ENCODE data around the genes NIBAN2, CFAP157 and DPM2.

DNA sequence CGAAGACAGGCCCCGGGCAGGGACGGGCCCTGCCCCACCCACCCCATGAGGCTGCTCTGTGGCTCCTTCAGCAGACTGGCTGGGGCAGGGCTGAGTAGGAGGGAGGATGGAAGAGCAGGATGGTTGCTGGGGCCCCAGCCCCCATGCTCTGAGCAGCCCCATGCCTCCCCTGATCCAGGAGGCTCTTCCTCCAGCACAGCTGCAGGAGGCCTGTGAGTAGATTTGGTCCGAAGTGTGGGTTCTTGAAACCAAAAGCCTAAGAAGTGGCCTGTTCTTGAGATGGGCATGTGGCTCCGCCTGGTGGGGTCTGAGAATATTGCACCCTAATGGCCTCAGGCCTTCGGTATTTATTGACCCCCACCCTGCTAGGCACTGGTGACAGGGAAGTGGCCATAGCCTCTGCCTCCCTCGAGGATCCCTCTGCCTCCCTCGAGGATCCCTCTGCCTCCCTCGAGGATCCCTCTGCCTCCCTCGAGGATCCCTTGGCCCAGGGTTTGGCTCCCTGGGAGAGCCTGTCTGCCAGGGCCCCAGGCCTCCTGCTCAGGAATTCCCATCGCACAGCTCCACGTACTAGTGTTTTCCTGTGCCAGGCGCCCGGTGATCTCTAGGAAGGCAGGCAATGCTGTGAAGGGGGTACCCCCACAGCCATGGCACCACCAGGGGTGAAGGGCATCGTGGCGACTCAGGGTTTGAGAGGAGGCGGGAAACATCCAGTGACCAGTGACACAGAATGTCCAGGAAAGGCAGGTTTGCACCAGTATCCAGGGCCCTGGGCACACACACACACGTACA is 65.3 kb upstream of the GARNL3 start:
- PRO-cap, 2 experiments: no peak in any of the 2 experiments

DNA sequence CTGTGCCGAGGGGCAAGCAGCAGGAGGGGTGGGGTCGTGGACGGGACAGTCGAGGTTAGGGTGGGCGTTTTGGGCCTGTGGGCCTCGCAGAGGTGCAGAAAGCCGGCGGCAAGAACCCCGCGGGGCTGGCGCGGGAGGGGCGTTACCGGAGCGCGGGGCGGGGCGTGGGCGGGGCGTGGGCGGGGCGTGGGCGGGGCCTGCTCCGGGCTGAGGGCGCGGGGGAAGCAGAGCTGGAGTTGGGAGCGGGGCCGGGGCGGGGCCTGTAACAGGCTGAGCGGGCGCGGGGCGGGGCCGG is 39.9 kb upstream of the GARNL3 start:
- PRO-cap, 2 experiments: no peak in any of the 2 experiments

DNA sequence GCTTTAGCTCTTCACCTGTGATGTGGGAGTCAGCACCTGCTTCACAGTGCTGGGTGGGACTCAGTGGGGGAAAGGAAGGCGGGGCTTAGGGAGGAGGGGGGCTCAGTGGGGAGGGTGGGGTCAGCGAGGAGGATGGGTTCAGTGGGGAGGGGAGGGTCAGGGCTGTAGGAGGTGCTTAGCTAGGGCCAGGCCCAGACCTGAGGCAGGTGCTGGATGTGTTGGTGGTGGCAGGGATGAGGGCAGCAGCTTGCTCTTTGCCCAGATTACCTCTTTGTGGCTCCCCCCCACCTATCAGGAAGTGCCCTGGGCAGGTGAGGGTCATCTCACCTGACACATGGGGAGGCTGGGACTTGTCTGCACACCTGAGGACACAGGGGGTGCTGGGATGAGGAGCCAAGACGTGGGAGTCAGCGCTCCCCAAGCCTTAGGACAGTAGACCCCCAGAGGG is 6.2 kb downstream of the SLC2A8 start:
- PRO-cap, 2 experiments: no peak in any of the 2 experiments

DNA sequence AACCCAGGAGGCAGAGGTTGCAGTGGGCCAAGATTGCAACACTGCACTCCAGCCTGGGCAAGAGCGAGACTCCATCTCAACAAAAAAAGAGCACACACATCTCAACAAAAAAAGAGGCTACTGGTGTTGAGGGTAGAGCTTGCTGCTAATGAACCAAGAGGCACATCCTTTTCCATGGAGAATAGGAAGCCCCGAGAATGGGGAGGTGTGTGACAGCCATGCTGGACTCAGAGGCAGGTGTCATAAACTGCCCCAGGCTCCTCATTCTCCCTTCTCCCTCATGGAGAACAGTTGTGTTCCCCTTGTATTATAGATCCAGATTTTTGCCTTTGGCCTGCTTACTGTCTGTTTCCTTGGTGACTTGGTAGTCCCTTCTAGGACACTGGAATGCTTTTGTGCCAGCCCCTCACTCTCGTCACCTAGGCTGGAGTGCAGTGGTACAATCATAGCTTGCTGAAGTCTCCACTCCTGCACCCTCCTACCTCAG is 5.2 kb downstream of the RPL12 start:
- PRO-cap, 2 experiments: no peak in any of the 2 experiments

DNA sequence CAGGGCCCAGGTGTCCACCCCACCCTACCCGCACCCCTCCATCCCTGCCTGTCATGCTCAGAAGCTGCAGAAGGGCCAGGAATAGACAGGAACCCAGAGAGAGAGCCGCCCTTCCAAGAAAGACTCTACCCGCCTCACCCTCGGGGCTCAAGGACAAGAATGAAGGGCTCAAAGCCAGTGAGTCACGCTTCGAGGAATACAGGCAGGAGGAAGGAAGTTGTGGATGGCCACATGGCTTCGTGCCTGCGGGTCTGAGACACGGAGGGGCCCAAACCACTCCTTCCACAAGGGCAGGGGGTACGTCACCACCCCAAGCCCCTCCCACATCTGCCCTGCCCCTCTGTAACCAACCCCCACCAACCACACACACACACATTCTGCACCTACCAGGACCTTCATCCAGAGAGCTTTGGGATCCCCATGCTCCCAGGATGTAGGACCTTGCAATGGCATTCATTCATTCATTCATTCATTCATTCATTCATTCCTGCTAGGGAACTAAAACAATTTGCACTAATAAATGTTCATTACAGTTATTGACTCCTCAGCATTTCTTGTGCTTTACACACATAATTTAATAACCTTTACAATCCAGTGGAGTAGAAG is 12.8 kb downstream of the NIBAN2 start:
- PRO-cap, 2 experiments: peak in 2 of 2 experiments; most common minus-strand start position 161 of the sequence (in 2)

GRCh38 chr9:127561519-127562435 is 7.1 kb downstream of the NIBAN2 start:
- PRO-cap, 2 experiments: peak in 2 of 2 experiments; most common plus-strand start chr9:127561886 (in 1); most common minus-strand start chr9:127561939 (in 2)

GRCh38 chr9:127568499-127569235 is at the start of gene NIBAN2:
Gene NIBAN2, minus strand, starts transcription at chr9:127569073.
- PRO-cap, 2 experiments: peak in 2 of 2 experiments; most common minus-strand start chr9:127569073 (in 2)

- PRO-cap, 2 experiments: peak in 2 of 2 experiments; most common plus-strand start chr9:127699567 (in 1); most common minus-strand start chr9:127699330 (in 2)
Measured at GRCh38 chr9:127699036-127699705, 7.6 kb upstream of the CFAP157 start.

GRCh38 chr9:127706485-127707163 is at the start of gene CFAP157:
Gene CFAP157, plus strand, starts transcription at chr9:127706988.
- PRO-cap, 2 experiments: no peak in any of the 2 experiments

- PRO-cap, 2 experiments: no peak in any of the 2 experiments
Measured at GRCh38 chr9:127720069-127720460, 4.2 kb downstream of the TTC16 start.

- PRO-cap, 2 experiments: no peak in any of the 2 experiments
Measured at GRCh38 chr9:127727343-127727621, 7.8 kb downstream of the TOR2A start.

GRCh38 chr9:127796194-127796880 is 6.3 kb upstream of the FPGS start:
- PRO-cap, 2 experiments: no peak in any of the 2 experiments

DNA sequence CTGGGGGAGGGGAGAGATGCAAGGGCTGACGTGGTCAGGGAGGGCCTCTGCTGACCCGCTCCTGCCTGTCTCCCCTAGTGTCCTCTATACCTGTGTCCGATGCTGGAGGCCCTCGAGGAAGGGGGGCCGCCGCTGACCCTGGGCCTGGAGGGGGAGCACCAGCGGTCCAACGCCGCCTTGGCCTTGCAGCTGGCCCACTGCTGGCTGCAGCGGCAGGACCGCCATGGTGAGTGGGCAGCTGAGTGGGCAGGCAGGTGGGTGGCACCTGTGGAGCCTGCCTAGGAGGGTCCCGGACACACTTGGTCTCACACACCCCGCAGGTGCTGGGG is 5.8 kb downstream of the FPGS start:
- PRO-cap, 2 experiments: no peak in any of the 2 experiments

DNA sequence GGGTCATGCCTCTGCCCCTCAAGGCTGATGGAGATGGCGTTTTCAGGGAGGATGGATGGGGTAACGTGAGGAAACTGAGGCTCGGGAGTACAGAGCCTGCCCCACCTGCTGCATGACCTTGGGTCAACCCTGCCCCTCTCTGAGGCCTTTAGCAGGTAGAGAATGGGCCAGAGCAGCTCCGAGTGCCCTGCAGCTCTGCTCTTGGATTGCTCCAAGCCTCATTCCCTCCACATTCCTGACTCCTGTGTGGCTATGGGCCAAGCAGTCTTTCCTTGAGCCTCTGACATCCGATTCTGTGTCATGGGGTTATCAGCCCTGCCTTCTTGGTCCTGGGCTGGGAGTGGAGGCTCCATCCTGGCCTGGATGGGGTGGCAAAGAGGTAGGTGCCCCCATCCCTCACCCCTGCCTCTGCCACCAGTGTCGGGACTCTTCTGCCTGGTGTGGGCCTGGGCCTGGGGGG is 13.6 kb downstream of the FPGS start:
- PRO-cap, 2 experiments: peak in 1 of 2 experiments; most common minus-strand start position 290 of the sequence (in 1)

DNA sequence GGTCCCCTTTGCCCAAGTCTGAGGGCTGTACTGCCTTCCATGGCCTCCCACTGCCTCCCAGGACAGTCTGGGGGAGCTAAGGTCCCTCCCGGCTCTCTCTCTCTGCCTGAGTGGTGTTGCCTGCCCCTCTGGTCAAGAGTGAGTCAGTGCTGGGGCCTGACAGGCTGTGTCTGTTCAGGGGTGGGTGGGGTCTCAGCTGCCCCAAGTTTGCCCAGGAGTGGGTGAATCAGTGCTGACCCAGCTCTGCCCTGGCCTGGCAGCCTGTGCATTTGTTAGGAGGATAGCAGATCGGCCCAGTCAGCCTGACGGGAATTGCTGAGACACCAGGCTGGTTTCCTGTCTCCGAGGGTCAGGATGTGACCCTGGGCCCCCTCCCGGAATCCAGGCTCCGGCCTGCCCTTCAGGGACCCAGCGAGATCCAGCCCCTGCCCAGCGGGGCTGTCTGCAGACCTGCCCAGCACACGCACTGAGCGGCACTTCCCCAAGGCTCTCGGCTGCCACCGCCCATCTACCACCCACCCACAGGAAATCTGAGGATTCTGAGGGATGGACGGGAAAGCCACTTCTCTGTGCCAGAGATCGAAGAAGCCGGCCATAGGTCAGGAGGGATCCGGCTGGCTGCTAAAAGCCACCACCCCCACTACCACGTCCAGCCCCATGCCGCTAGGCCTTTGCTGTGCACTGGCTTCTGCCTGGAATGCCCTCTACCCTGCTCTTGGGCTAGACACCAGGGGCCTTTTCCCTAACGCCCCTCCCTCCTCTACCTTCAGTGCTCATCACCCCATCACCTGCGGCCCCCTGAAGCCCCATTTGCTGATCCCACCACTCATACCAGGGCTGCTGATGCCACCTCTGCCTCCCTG is 15.8 kb downstream of the ENG start:
- PRO-cap, 2 experiments: peak in 2 of 2 experiments; most common plus-strand start position 296 of the sequence (in 2); most common minus-strand start position 468 of the sequence (in 2)

DNA sequence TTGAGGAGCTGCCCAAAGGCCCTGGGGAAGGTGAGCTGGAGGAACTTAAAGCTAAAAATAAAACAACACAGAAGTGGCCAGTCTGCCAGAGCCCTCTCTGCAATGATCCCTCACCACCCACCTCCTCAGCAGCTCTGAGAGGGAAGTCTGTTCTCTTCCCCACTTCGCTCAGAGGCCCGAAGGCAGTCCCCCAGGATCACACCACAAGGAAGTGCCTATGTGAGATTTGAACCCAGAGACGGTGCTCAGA is 879 bp downstream of the ENG start:
- PRO-cap, 2 experiments: peak in 2 of 2 experiments; most common plus-strand start position 171 of the sequence (in 1); most common minus-strand start position 136 of the sequence (in 2)

- PRO-cap, 2 experiments: no peak in any of the 2 experiments
Measured at GRCh38 chr9:127898351-127898732, 1.1 kb downstream of the ST6GALNAC6 start.

- PRO-cap, 2 experiments: peak in 2 of 2 experiments; most common plus-strand start chr9:127919718 (in 2); most common minus-strand start chr9:127919612 (in 2)
Measured at GRCh38 chr9:127918895-127919995, 2.4 kb upstream of the ST6GALNAC4 start.

- PRO-cap, 2 experiments: no peak in any of the 2 experiments
Measured at GRCh38 chr9:127936798-127937716, 597 bp downstream of the DPM2 start.

DNA sequence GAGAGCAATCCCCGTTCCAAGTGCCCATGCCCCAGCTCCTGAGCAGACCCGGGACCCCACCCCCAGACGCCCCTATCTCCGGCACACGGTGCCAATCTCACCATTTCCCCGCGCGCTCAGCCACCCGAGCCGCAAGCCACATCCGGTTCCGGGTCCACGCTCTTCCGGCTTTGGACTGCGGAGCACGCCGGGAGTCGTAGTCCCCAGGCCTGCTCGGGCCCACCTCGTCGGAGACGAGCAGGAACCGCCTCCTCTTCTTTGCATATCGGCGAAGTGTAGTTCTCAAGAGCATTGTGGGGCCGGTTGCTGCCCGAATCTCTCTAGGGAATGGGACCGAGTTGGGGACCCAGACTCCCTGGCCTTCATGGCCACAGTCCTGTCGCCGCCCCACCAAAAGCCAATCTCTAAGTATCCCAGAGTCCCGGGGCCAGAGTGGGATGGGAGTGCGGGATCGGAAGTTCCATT is at the start of gene DPM2:
Gene DPM2 (minus strand): TSS at position 138 of the 465 bp plus-strand sequence.
- PRO-cap, 2 experiments: peak in 2 of 2 experiments; most common minus-strand start position 126 of the sequence (in 2)

Measured in monocyte (primary cell).